Hematopoietic multipotent progenitor cell (in vitro differentiated cells): Measurements from ENCODE around the gene GPR161.

DNA sequence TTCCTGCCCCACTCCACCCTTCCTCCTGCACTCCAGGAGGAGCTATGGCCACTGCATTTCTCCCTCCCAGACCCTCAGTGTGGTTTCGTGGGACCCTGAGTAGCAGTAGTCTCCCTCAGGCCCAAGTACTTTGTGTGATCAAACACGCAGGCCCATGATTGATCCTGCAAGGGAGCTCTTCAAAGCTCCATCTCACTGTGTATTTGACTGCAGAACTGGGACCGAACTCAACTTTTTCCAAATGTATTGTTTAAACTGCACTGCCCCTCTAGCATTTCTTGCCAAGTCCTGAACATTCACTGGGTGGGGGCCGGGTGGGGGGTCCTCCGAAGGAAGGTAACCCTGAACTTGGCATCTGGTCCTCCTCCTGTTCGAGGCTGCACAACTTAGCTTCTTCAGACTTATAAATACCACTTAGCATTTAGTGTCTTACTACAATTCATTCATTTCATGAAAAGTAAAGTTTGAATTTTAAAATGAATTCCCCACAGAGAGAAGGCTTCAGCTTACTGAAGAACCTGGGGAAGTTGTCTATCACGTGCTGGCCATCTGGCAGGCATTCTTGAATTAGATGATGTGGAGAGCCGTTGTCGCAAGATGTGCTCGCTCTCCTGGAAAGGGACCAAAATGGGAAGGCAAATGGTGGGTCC is 90.7 kb downstream of the CD247 start:
- CAGE, long polyA plus RNA, result no peak

GRCh38 chr1:167447439-167448547 is 70.5 kb downstream of the CD247 start:
- CAGE, long polyA plus RNA, result no peak

DNA sequence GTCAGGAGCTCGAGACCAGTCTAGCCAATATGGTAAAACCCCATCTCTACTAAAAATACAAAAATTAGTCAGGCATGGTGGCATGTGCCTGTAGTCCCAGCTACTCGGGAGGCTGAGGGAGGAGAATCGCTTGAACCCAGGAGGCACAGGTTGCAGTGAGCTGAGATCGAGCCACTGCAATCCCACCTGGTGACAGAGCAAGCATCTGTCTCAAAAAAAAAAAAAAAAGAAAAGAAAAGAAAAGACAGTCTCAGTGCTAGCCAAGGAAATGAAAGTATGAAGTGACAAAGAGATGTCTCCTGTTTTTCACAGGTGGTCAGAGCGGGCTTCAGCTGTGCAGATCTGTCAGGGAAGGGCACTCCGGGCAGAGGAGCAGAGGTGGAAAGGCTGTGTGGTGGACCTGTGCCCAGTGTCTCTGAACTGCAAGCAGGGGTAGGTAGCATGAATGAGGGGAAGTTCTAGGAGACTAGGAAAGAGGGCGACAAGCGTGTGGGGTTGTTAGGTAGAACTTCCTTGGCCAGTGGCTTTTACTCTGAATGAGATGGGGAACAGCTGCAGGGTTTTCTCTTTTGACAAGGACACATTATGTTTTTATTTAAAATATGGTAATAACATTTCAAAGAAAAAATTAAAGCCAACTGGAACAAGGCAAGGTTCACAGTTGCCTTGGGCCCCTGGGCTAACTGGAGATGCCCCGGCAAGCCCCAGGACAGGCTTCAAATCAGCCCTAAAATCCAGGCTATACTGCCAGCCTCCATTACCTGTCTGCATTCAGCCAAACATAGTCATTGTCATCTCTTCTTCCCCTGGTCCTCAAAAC is 67.4 kb downstream of the CD247 start:
- CAGE, long polyA plus RNA, result no peak

GRCh38 chr1:167473681-167474182 is 44.6 kb downstream of the CD247 start:
- CAGE, long polyA plus RNA, result no peak

- CAGE, long polyA plus RNA, result no peak
These were observed 29.4 kb downstream of the CD247 start for GRCh38 chr1:167488945-167489295.

GRCh38 chr1:167616551-167617220 is 13.3 kb upstream of the RCSD1 start:
- CAGE, long polyA plus RNA, result no peak

- CAGE, long polyA plus RNA, result no peak
These were observed 24.9 kb downstream of the RCSD1 start for GRCh38 chr1:167654913-167655345.

GRCh38 chr1:167666435-167666988 is 36.5 kb downstream of the RCSD1 start:
- CAGE, long polyA plus RNA, result no peak

- CAGE, long polyA plus RNA, result no peak
These were observed 30.7 kb downstream of the MPZL1 start for GRCh38 chr1:167752518-167752825.

- CAGE, long polyA plus RNA, result no peak
These were observed 47.8 kb downstream of the MPZL1 start for GRCh38 chr1:167769530-167770079.

- CAGE, long polyA plus RNA, result no peak
These were observed 1.9 kb upstream of the ADCY10 start for GRCh38 chr1:167915502-167916578.

DNA sequence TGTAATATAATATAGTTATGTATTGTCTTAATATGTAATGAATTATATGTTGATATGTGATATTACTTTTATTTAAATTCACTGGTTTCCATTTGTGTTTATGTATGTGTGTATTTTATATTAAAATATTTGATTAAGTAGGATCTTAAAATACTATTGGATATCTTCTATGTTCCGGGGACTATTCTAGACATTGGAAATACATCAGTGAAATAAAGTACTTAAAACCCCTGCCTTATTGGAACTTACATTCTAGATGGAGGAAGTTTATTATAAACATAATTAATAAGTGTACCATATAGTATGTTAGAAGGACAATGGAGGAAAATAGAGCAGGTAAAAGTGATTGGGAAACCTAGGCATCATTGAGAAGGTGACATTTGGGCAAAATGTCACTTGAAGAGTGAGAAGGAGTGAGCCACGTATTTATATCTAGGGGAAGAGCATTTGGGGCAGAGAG is 97.0 kb downstream of the GPR161 start:
- CAGE, long polyA plus RNA, result no peak

DNA sequence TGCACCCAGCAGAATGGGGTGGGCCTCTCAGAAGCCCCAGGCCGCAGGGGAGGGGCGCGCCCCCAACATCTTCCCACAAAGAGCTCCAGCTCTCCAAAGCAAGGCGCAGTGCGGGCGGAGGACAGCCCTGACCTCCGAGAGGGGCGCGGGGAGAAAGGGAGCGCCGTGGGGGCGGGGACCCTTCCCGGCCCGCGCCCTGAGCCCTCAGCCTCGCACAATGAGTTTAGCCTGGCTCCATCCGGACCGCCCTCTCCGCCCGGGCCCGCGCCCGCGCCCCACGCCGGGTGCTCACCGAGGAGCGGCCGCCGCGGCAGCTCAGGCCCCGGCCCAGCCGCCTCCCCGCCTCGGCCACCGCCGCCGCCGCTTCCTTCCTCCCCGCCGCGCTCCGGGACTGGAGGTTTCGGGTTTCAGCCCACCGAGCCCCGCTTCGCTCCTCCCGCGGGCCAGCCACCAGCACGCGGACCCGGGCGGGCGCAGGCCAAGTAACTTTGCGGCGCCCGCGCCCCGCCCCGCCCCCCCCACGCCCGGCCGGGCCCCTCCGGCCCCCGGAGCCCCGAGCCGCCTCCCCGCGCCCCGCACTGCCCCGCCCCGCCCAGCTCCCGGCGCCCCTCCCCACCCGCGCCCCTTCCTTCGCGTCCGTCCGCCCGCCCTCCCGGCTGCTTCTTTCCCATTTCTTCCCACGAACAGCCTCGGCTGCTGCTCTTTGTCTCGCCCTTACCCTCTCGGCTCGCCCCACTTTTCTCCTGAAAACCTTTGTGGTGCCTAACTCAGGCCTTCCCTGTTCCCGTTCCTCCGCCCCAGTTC is at the start of gene GPR161:
Gene GPR161 (minus strand): TSS at position 484 of the 804 bp plus-strand sequence.
- CAGE, long polyA plus RNA, result no peak

DNA sequence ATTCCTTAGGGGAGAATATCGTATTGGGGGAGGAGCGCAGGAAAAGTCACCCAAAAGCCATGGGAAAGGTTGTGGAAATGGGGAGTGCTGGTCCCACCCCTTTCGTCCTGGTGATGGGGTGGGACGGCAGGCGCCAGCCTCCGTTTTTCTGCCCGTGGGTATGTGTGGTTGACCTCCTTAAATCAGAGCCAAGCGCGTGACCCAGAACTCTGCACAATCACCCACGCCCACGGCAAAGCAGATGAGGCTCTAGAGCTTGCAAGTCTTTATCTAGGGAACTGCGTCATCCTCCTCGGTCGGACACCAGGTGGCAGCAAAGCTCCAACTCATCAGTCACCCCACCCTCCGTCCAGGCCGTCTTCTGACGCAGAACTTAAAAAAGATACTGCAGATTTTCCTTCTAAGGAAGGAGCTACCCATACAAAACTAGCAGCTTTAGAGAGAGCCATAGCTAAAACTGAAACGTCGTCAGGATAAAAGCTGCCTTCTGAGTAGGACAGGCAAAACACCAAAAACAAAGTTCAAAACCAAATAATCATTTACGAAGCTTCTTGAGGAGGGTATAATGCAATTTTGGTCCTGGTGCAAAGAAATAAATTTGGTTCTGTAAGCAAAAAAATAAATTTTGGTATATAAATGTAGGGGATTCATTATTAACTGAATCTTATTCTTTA is 62.0 kb downstream of the TBX19 start:
- CAGE, long polyA plus RNA, result no peak

- CAGE, long polyA plus RNA, result no peak
These were observed 8.0 kb upstream of the XCL2 start for GRCh38 chr1:168551687-168552267.

DNA sequence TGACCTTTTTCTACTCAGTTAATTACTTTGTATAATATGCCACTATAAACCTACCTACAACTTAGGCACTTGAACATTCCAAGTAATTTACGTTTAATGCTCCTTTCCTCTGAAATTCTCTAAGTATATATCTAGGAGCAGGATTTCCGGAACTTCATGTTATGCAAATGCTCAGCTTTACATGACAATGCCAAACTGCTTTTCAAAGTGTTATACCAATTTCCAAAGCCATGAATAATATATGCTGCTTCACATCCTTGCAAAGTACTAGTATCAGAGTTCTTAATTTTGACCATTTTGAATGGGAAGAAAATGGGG is 5.8 kb upstream of the XCL1 start:
- CAGE, long polyA plus RNA, result no peak

DNA sequence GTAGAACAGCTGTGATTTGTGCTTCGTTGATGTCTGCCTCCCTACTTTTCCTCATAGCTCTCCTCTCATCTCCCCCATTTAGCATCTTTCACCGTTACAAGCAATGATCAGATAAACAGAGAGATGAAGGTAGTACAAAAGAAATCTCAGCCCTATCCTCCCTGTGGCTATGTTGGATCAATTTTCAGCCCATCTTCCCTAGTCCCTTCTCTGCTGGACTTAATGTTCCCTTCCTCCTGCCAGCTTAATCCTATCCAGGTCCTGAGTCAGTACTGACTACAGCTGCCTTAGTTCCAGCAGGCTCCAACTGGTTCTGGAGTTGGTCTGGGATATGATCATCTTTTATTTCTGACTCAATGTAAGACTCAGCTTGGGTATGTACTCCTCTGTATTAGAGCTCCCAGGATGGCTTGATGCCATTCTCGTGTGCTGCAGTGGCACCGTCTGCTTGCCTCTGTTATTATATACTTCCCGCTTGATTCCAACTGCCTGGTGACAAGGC is 164.2 kb upstream of the DPT start:
- CAGE, long polyA plus RNA, result no peak

DNA sequence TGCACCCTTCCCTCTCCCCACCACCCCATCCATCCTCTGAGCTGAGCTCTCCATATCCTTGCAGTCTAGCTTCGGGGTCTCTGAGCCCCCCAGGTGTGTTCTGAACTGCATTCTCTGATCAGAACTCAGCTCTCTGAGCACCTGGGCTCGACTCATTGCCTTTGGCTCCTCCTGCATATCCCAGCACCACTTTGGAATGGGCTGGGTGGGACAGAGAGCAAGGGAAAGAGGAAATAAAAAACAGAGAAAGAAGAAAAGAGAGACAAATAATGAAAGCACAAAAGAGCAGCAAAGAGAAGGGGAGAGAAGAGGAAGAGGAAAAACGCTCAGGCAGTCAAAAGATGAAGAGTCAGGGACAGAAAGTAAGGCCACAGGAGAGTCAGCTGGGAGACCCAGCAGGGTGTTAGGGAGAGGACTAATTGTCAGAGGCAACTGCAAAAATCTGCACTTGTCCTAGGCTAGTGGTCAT is 86.8 kb upstream of the ATP1B1 start:
- CAGE, long polyA plus RNA, result no peak

- CAGE, long polyA plus RNA, result no peak
These were observed 59.2 kb upstream of the ATP1B1 start for GRCh38 chr1:169047278-169047770.

DNA sequence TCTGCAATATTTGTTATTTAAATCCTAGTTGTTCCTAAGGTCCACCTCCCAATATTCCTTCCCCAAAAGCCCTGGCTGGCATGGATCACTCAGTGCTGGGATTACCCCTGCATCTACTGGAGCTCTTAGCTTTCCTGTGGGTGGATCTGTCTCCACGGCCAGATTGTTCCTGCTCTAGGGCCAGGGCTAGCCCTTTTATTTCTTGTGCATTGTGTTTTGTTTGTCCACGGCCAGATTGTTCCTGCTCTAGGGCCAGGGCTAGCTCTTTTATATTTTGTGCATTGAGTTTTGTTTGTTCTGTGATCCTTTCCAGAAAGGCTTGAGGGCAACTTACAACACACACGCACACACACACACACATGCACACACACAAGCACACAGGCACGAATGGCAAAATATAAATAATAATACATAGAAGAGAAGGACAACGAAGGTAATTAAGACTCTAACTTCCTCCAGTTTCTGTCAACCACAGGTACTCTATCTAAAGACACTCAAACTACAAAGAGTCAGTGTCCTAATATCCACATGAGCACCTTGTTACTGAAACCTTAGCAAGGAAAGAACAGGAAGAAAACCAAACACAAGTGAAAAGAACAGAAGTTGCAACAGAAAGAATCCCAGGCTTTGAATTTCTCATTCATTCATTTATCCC is 33.0 kb upstream of the ATP1B1 start:
- CAGE, long polyA plus RNA, result no peak